Hepatocyte (in vitro differentiated cells and primary cell): ENCODE measurements around a stretch of chr10.

GRCh38 chr10:3471918-3473187 lies 299.8 kb upstream of the PITRM1 start:
- RAMPAGE, long total RNA = no peak
- RRBS = no CpG with 5 or more reads among the region's 25 CpGs

DNA sequence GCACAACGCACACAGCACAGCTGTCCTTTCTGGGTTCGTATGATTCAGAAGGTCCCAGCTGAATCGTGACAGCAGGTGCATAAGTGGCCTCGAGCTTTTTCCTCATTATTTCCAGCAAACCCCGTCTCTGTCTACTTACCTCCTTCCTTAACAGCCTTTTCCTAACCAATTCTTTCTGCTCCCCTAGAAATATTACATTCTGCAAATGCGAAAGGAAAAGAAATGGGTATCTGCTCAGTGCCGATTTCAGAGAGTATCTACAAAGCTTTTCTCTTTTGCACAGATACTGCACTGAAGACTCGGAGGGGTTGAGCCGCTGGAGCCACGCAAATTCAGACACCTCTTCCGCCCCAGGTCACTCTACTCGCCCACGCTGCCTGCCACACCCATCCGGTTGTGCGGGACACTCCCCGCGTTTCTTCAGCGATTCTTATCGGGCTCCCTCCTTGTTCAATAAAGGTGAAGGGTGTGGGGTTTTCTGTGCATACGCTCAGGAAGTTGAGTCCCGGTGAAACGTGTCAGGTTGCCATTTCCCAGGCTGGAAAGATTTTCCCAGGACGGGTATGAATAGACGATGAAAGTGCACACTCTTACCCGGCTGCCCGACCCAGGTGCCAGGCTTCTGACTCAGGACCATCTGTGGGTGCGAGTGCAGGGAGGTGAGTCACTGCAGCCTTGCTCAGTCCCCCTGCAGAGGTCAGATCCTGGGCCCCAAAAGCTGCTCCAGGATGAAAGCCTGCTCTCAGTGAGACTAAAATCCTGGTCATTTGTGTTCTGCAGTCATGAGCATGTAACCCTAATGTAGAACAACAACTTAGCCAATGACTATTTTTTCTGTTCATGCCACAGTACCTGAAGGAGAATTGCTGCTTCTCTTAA lies 22.0 kb downstream of the KLF6 start:
- RAMPAGE, long total RNA = no peak
- RRBS = 97% methylated on average over 10 of the region's 27 CpGs

DNA sequence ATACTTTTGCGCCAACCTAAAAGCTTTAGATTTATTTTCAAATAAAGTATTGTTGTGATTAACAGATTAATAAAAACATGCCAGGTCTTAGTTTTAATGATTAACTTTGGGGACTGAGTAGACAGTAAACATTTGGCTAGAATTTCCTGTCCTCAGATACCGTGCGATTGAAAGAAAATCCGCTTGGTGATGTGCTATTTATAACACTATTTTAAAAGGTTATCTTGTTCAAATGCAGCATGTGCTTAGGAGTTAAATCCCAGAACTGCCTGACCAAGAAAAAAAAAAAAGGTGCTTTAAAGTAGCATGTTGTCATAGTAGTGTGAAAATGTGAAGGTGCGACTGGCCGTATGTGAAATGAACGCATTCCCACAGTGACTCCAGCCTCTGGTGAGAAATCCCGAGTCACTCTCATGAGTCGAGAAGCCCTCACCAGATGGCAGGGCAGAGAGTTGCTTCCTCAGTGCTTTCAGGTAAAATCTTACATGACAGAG lies 18.2 kb upstream of the KLF6 start:
- RAMPAGE, long total RNA = no peak
- RRBS = no CpG with 5 or more reads among the region's 9 CpGs

DNA sequence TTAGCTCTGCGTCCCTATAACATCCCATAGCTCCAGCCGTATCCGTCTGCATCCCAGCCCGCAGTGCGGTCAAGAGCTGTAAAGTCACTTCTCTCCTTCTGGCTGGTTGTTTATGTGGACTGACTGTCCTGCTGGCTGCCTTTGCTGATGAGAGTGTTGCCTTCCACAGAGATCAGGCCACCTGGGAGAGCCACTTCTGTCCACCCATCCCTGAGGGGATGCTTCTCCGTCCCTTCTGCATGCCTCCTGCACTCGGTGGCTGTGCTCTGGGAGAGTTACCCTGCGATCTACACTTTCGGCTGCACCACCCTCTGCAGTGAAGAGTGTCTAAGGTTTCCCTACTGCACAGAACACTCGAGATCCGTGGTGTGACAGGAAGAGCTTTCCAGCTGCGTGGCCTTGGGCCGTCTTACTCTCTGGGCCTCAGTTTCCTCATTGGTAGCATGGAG lies 22.5 kb upstream of the KLF6 start:
- RAMPAGE, long total RNA = no peak
- RRBS = no CpG with 5 or more reads among the region's 13 CpGs

DNA sequence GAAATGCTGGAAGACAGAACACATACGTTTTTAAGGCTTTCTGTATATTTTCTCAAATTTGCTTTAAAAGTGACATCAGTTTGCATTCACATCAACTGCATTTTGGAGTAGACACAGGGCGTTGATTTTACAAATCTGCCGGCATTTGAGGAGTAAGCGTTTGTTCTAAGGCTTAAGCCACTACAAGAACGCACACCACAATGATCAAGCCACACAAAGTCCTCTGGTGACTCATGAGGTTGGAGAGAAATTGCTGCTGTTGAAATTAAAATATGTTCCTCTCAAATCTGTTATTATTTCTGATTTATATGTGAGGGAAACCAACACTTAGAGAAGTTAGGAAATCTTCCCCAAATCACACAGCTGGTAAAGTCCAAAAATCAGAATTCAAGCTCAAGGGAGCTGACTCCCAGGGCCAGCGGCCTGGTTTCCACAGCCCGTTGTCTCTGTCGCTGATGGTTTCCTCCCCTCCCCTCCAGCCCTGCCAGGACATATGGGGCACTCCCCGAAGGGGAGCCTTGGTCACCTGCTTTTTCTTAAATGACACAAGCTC lies 29.0 kb upstream of the KLF6 start:
- RAMPAGE, long total RNA = no peak
- RRBS = no CpG with 5 or more reads among the region's 9 CpGs

DNA sequence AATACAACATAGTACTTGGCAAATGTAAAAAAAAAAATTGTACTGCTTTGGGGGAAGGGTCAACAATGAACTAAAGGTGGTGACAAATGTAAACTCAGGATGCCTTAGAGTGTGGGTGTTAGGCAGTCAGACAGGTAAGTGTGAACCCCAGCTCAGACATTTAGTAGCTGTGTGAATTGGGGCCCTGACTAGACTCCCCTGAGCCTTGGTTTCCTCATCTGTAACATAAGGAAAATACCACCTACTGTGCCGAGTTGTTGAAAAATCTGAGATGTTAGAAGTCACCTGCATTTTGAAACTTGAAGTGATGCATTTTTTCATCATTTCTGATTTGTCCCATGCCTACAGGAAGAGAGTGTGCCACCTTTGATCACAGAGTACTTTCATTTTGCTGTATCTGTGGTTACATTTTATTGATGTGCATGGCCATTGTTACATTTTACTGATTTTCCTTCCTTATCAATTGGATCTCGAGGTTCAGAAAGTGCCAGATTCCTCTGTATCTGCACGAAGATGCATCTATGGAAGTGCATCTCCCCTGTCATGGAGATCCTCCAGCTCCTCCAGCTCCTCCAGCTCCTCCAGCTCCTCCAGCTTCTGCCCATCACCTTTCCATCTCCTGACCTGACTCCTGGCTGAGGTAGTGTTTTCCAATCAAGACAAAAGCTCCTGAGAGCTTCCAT lies 90.6 kb upstream of the KLF6 start:
- RAMPAGE, long total RNA = no peak
- RRBS = no CpG with 5 or more reads among the region's 3 CpGs

DNA sequence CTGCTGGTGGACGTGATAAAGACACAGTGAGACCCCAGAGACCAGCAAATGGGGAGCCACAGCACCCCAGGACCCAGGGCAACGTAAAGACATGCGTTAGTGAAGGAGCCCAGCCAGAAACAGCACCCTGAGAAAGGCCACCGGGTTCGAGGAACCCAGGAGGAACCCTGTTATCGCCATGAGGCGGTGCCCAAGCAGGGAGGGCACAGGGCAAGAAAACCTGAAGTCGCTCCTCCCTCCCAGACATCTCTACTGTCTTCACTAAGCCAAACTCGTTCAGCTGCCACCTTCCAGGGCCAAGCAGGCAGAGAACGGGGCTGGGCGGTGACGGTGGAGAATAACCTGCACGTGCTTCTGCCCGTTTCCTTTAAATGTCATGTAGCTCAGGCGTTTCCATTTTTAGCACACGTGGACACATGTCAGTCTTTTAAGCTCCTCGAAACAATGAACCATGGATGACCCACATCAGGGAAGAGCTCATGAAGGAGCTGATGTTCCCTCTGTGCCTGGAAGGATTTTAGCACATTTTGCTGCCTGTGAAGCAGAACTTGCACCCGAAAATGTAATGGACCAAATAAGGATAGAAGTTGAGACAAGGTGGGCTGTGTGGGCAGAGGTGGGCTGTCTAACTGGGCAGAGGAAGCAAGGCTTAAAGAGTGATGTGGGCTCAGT lies 124.3 kb upstream of the KLF6 start:
- RAMPAGE, long total RNA = no peak
- RRBS = no CpG with 5 or more reads among the region's 18 CpGs

DNA sequence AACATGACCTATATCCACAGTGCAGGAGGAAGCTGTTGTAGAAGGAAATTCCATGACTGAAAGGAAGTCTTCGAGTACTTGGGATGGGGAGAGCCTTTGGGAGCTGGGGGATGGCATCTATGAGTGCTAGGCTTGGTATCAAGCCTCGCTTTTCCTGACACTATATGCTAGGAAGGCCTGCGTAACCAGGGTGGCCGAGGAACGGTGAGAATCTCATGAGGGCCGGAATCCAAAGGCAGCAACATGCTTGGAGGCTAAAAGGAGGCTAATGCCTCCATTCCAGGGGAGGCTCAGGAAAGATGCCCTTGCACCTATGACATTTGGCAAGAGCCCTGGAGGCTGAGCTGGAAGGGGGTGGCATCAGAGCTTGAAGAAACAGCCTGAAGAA lies 144.7 kb upstream of the KLF6 start:
- RAMPAGE, long total RNA = no peak
- RRBS = no CpG with 5 or more reads among the region's 6 CpGs

- RAMPAGE, long total RNA = no peak
- RRBS = no CpG with 5 or more reads among the region's 4 CpGs
Observed at GRCh38 chr10:3978678-3979185, 193.7 kb upstream of the KLF6 start.

DNA sequence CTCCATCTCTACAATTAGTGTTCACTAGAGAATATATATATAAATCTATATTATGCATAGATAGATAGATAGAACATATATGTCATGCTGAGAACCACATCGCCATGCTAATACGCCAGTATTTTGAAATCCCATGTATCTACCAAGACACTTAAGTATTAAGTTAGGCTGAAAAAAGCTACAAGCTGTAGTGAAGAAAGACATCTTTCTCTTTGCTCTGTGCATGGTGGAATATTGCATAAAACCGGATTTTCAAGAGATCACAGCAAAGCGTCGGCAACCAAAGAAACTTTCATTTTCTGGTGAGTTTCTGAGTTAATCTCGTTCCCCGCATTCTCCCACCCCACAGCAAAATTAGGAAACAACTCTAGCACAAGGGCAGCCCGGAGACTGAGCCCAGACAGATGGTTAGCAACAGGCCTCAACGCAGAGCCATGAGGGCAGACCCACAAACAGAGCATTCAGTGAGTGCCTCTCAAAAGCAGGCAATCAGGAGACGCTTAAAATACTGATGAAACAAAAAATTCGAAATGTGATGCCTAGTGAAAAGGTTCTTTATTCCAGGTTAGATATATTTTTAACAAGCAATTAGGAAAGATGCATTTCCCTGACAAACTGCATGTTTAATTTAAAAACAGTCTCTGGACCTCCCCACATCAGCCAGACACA lies 396.0 kb upstream of the KLF6 start:
- RAMPAGE, long total RNA = no peak
- RRBS = no CpG with 5 or more reads among the region's 11 CpGs

- RAMPAGE, long total RNA = no peak
- RRBS = no CpG with 5 or more reads among the region's 6 CpGs
Observed at GRCh38 chr10:4316455-4316927, 509.5 kb upstream of the AKR1E2 start.

GRCh38 chr10:4344430-4345144 lies 481.4 kb upstream of the AKR1E2 start:
- RAMPAGE, long total RNA = no peak
- RRBS = no CpG with 5 or more reads among the region's 11 CpGs

GRCh38 chr10:4766392-4766852 lies 59.6 kb upstream of the AKR1E2 start:
- RAMPAGE, long total RNA = no peak
- RRBS = no CpG with 5 or more reads among the region's 3 CpGs

GRCh38 chr10:4780555-4781128 lies 45.4 kb upstream of the AKR1E2 start:
- RAMPAGE, long total RNA = no peak
- RRBS = no CpG with 5 or more reads among the region's 6 CpGs

DNA sequence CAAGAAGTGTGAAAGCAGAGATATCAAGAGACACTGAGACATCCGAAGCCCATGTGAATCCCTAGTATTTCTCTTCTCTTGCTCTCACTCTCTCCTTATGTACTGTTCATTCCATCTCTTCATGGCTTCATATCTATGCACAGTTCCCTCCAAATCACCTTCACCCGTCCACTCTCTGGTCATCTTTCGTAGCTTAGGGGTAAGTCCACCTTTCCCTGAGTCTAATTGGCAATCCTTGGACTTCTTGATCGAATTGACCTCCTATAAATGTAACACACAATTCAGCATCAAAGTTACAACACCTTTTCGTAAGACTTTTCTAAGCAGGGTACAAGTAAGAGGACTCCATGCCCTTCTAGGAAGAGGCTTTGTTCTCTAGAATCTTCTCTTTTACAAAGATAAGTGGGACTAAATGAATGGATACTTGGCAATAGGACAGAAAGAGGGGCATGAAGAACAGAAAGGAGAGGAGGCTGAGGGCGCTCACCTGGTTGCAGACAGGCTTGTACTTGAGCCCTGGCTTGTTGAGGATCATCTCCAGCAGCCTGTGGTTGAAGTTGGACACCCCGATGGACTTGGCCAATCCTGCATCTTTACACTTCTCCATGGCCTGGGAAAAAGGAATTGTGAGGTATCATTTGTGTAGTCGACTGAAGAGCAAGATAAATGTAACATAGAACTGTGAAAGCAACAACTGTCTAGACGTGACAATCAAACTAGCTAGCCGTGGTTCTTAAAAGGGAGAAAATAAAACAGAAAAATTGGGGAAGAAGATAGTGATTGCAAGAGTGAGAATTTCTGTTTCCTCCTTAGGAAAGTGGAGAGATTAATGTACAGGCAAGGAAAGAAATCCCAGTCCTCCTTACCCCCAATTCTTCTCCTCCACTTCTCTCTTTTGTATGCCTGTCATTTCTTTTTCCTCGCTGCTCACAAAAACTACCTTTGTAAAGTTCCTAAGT lies 5.2 kb downstream of the AKR1C2 start:
- RAMPAGE, long total RNA = no peak
- RRBS = no CpG with 5 or more reads among the region's 11 CpGs

DNA sequence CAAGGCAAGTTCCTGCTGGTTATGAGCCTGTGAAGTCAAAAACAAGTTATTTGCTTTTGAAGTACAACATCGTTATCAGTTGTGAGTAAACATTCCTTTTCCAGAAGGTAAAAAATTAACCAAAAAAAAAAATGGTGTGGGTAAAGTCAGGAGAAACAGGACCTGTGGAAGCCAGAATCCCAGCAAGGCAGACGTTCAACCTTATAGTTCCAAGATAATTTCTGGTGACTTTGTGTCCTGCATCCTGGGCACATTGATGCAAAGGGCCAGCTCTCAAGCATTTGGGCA lies 37.6 kb downstream of the AKR1C8 start:
- RAMPAGE, long total RNA = no peak
- RRBS = no CpG with 5 or more reads among the region's 2 CpGs

- RAMPAGE, long total RNA = no peak
- RRBS = no CpG with 5 or more reads among the region's 2 CpGs
Observed at GRCh38 chr10:5402829-5403147, 1.8 kb downstream of the TUBAL3 start.

DNA sequence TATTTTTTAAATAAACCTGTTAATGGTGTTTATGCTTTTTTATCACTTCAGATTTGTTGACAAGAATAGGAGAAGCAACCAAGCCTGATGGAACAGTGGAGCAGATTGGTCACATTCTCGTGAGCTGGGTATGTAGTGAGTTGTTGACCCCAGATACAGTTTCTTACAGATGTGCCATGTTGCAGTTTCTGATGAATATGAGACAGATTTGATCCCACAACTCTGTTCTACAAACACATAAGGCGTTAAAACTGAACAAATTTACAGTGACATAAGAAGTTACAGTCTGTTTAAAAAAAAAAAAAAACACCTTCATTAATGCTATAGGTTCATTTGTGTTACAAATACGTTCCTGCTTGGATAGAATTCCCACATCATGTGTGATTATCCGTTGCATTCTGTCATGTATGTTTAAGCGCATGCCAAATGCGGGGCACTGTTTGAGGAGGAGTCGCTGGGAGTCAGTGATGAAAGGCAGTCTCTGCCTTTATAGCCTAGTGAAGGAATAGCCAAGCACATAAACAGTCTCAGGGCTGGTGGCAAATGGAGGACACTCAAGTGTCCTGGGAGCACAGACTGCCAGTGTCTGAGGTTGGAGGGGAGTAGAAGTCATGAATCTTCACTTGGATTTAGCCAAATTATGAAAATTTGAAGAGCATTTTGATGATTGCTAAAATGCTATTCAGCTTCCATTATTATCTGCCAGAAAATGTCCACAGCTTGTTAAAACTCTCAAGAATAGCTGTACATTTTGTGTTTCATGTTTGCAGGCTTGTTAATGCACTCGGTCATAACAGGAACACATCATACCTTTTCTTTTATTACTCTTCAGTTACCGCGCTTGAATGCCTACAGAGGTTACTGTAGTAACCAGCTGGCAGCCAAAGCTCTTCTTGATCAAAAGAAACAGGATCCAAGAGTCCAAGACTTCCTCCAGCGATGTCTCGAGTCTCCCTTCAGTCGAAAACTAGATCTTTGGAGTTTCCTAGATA lies 41.4 kb downstream of the NET1 start:
- RAMPAGE, long total RNA = no peak
- RRBS = no CpG with 5 or more reads among the region's 13 CpGs

DNA sequence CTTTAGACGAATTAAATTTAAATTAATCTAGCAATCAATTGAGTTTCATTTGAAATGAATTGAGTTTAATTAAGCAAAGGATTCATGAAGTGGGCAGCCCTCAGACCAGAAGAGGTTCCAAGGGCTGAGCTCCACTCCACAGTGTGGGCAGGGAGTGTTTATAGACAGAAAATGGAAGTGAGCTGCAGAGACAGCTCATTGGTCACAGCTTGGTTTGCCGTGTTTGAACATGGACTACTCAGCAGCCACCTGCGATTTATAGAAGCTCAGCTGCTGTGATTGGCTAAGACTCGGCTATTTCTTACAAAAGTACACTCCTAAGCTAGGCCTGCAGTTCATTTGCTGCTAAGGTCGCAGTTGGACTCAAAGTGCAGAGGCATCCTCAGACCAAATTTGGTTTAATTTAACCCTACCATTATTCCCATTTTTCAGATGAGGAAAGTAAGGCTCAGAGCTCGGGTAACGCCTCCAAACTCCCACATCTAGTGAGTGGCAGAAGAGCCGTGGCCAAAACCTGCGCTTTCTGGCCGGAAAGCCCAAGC lies 24.9 kb downstream of the CALML3 start:
- RAMPAGE, long total RNA = no peak
- RRBS = 100% methylated on average over 1 of the region's 10 CpGs

GRCh38 chr10:5640370-5640904 lies 26.0 kb downstream of the ASB13 start:
- RAMPAGE, long total RNA = no peak
- RRBS = 83% methylated on average over 4 of the region's 17 CpGs